Breast epithelium (tissue), 2 donors: Measurements from ENCODE around the genes UBE4B and KIF1B.

DNA sequence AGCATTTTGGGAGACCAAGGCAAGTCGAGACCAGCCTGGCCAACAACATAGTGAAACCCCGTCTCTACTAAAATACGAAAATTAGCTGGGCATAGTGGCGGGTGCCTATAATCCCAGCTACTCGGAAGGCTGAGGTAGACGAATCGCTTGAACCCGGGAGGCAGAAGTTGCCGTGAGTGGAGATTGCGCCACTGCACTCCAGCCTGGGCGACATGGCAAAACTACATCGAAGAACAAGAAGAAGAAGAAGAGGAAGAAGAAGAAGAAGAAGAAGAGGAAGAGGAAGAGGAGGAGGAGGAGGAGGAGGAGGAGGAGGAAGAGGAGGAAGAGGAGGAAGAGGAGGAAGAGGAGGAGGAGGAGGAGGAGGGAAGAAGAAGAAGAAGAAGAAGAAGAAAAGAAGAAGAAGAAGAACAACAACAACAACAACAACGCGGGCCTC, 87.3 kb downstream of the SPSB1 start:
- PRO-cap = no peak
- RAMPAGE, long total RNA, 2 experiments = no peak in any of the 2 experiments

DNA sequence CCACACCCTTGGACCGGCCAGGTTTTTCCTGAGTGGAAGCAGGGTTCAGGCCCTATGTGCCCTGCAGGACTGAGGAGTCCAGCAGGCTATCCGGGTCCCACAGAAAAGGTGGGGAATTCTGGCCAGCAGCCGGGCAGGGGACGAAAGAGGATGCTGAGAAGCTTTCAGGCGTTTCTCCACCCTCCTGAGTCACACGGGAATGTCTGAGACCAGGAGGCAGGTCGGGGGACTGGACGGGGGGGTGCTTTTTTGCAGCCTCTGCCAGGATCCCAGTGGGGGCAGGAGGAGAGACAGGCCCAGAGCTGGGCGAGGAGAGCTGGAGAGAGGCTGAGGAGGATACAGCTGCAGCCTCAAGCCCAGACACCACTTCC, 105.3 kb downstream of the SPSB1 start:
- PRO-cap = no peak
- RAMPAGE, long total RNA, 2 experiments = no peak in any of the 2 experiments

- PRO-cap = no peak
- RAMPAGE, long total RNA, 2 experiments = no peak in any of the 2 experiments
Measured at GRCh38 chr1:9406033-9406492, 113.4 kb downstream of the SPSB1 start.

GRCh38 chr1:9438368-9439146, 100.7 kb upstream of the SLC25A33 start:
- PRO-cap = no peak
- RAMPAGE, long total RNA, 2 experiments = no peak in any of the 2 experiments

GRCh38 chr1:9551143-9551765, 12.0 kb downstream of the SLC25A33 start:
- PRO-cap = no peak
- RAMPAGE, long total RNA, 2 experiments = no peak in any of the 2 experiments

DNA sequence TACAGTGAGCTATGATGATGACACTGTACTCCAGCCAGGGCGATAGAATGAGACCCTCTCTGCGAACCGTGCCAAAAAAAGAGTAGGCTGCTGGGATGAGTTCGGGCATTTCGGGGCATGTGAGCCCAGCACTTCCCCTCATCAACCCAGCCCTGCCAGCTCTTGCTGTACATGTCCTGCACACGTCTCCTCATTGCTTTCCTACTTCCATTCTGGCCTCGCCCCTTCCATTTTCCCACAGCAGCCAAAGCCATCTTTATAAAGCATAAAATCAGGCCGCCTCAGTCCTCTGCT, 47.6 kb downstream of the PIK3CD start:
- PRO-cap = no peak
- RAMPAGE, long total RNA, 2 experiments = no peak in any of the 2 experiments

DNA sequence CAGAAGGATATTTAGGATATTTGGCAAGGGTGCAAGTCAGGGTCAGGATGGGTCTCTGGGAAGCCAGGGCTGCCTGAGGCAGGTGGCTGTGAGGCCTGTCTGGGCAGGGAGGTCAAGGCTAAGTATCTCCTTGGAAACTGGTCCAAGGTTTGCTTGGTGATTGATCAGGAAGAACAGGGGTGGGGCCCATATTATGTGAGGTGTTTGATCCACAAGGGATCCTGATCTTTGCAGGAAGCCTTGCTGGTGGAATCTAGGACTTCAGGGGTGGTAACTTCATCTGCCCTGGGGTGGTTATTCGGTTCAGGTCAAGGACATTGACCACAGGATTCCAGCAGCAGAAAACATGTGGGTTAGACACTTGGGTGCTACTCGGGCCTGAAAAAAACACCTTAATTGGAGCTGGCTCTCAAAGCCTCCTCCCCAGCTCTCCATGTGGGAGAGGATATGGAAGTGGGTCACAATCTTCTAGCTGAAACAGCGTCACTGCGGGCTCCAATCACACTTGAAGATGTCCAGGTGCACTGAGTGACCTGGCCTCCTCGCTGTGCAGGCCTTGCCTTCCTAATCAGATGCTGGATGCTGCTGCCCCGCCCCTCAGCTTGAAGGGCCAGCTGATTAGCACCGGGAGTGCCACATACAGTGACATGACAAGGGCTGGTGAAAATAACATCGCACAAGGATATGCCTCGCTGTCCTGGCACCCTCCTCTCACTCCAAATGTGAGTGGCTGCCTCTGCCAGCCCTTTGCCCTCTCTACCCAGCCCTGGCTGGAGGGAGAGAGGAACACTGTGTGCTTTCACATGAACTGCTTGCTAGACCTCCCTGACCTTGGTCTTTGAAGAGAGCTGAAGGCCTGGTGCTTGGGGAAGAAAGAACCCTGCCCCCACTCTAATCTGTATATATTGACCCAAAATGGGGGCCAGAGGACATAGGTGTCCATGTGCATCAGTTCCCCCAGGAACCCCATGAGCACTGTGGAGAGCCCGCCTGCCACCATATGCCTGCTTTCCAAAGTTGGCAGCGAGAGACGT, 8.5 kb downstream of the CTNNBIP1 start:
- PRO-cap = no peak
- RAMPAGE, long total RNA, 2 experiments = no peak in any of the 2 experiments

GRCh38 chr1:9998797-9999186, 1.8 kb downstream of the RBP7 start:
- PRO-cap = no peak
- RAMPAGE, long total RNA, 2 experiments = no peak in any of the 2 experiments

DNA sequence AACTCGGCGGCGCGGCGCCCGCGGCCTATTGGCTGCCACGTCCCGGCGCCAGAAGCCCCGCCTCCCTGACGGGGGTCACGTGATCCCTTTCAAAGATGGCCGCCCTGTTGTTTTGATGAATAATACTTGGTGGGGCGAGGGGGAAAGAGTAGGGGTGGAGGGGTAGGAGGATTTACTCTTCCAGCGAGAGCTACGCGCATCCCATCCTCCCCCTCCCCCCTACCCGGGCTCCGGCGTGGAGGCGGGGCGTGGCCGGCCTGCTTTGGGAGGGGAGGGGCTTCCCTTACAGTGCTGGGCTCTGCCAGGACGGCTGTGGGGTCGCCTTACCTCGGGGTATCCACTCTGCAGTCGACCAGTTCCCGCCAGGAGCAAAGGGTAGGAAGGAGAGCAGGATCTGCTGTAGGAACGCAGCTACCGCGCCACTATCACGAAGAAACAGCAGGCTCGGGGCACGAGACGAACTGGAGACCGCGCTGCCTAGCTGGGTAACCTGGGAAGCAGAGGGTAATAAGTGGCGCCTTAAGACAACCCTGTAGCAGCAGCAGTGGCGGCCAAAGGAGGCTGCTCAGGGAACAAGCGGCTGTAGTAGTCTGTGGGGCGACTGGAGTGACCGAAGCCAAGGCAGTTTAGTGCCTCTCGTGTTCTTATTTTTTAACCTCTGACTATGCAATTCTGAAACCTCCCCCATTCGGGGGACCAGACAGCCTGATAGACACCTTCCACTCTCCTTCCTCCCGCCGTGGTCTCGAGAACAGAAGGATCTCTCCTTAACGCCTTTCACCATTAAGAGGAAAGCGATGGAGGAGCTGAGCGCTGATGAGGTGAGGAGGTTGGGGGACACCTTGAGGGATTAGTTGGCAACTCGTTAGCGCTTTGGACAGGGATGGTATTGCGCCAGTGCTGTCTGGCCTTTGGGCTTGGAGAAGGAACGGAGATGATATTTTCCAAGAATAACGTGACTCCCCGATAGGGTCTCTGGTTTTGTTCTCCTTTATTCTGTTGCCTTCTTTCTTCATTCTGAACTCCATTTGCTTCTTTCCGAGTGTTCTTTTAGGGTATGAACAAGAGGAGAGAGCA, at the start of gene UBE4B:
Gene UBE4B, plus strand, starts transcription at position 85 of the 1,077 bp plus-strand sequence.
- PRO-cap = no peak
- RAMPAGE, long total RNA, 2 experiments = no peak in any of the 2 experiments

GRCh38 chr1:10209543-10210414, 591 bp upstream of the KIF1B start:
- PRO-cap = bidirectional peak, plus-strand start at chr1:10210044, minus-strand start at chr1:10209924; bidirectional peak, plus-strand start at chr1:10210573, minus-strand start at chr1:10210327
- RAMPAGE, long total RNA, 2 experiments = no peak in any of the 2 experiments

DNA sequence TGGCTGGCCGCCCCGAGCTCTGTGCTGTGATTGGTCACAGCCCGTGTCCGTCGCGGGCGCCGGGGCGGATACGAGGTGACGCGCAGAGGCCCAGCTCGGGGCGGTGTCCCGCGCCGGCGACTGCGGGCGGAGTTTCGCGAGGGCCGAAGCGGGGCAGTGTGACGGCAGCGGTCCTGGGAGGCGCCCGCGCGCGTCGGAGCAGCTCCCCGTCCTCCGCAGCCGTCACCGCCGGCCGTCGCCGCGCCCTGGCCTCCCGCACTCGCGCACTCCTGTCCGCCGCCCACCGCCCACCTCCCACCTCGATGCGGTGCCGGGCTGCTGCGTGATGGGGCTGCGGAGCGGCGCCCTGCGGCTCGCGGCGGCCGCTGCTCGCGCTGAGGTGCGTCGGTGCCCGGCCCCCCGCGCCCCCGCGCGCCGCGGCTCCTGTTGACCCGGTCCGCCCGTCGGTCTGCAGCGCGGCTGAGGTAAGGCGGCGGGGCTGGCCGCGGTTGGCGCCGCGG, at the start of gene KIF1B:
Gene KIF1B, plus strand, starts transcription at position 156 of the 500 bp plus-strand sequence.
- PRO-cap = bidirectional peak, plus-strand start at position 159 of the sequence, minus-strand start outside the sequence
- RAMPAGE, long total RNA, 2 experiments = no peak in any of the 2 experiments

GRCh38 chr1:10295359-10296158, 85.2 kb downstream of the KIF1B start:
- PRO-cap = no peak
- RAMPAGE, long total RNA, 2 experiments = no peak in any of the 2 experiments

DNA sequence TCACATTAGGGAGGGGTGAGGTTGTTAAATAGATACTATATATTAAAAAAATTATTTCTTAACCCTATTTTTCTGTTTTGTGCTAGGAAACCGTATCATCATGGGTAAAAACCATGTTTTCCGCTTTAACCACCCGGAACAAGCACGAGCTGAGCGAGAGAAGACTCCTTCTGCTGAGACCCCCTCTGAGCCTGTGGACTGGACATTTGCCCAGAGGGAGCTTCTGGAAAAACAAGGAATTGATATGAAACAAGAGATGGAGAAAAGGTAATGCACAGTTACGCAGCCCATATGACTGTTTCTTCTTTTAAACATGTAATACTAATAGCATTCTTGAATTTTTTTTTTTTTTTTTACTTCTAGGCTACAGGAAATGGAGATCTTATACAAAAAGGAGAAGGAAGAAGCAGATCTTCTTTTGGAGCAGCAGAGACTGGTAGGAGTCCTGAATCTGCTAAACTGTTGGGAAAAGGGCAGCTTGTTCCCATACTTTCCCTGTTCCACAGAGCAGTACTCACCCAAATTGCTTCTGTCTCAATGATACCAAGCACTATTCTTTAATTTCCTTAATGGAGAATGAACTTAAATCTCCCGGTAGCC, 86.5 kb downstream of the KIF1B start:
- PRO-cap = no peak
- RAMPAGE, long total RNA, 2 experiments = no peak in any of the 2 experiments

DNA sequence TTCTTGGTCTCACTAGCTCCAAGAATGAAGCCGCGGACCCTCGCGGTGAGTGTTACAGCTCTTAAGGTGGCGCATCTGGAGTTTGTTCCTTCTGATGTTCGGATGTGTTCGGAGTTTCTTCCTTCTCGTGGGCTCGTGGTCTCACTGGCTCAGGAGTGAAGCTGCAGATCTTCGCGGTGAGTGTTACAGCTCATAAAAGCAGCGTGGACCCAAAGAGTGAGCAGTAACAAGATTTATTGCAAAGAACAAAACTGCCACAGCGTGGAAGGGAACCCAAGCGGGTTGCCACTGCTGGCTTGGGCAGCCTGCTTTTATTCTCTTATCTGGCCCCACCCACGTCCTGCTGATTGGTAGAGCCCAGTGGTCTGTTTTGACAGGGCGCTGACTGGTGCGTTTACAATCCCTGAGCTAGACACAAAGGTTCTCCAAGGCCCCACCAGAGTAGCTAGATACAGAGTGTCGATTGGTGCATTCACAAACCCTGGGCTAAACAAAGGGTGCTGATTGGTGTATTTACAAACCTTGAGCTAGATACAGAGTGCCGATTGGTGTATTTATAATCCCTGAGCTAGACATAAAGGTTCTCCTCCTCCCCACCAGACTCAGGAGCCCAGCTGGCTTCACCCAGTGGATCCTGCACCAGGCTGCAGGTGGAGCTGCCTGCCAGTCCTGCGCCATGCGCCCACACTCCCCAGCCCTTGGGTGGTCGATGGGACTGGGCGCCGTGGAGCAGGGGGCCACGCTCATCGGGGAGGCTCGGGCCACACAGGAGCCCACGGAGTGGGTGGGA, 4.4 kb upstream of the CENPS start:
- PRO-cap = no peak
- RAMPAGE, long total RNA, 2 experiments = no peak in any of the 2 experiments

GRCh38 chr1:10459090-10459515, 9.3 kb downstream of the CORT start:
- PRO-cap = no peak
- RAMPAGE, long total RNA, 2 experiments = no peak in any of the 2 experiments

DNA sequence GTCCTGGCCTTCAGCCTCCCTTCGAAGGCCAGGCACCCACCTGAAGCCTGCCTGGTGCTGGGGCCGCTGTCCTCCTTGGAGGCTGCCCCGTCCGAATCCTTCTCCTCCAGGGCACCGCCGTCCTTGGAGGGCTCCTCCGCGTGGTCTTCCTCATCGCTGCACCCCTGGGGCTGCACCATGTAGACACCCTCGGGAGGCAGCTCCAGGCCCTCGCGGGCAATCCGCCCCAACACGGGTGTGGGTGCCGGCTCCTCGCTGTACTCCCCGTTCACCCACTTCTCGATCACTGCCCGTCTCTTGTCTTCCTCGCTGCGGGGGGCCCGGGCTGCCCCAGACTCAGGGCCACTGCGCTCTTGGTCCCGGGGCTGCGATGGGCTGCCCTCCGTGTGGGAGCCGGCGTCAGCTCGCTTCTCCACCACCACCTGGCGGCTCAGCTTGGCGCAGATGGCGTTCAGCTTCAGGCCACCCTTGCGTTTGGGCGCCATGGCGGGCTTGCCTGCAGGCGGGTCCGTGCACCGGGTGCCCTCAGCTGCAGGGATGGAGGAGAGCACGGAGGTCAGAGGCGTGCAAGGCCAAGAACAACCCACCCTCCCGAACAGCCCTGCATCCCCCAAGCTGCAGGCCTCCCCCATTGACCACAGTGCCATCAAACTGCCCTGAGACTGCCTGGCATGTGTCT, 131.3 kb downstream of the CASZ1 start:
- PRO-cap = no peak
- RAMPAGE, long total RNA, 2 experiments = no peak in any of the 2 experiments

DNA sequence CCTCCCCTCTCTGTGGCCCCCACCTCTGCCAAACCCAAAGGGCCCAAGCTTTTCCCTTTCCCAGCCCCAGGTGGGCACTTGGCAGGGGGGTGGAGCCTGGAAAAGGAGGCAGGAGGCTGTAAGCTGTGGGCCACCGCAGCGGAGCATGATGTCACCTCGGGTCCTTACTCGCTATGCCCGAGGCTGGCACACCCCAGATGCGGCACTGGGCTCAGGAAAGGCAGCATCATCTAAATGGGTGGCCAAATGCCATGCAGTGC, 124.9 kb downstream of the CASZ1 start:
- PRO-cap = no peak
- RAMPAGE, long total RNA, 2 experiments = no peak in any of the 2 experiments

DNA sequence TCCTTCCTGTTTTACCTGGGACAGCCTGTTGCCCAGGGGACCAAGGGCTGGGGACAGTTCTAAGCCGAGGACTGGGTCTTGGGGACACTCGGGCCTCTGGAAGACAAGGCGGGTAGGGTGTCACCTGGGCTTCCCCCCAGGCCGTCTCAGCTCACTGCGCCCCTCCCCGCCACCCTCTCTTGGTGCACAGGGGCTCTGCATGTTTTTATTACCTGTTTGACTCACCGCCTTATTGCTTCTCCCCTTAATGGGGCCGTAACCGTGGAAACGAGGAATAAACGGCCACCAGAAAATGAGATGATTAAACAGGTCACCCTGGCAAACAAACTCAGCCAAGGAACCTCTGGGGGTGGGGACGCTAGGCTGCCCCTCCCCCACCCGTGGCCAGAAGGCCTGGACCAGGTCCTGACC, 110.0 kb downstream of the CASZ1 start:
- PRO-cap = no peak
- RAMPAGE, long total RNA, 2 experiments = no peak in any of the 2 experiments

- PRO-cap = no peak
- RAMPAGE, long total RNA, 2 experiments = no peak in any of the 2 experiments
Measured at GRCh38 chr1:10693392-10694238, 102.8 kb downstream of the CASZ1 start.

GRCh38 chr1:10759173-10760338, 36.9 kb downstream of the CASZ1 start:
- PRO-cap = no peak
- RAMPAGE, long total RNA, 2 experiments = no peak in any of the 2 experiments